Caco-2 (cell line): ENCODE measurements around a stretch of chr1.

- PRO-cap = no peak
- RRBS = no CpG with 5 or more reads among the region's 9 CpGs
These were observed 674.6 kb downstream of the PTPRU start for GRCh38 chr1:29910797-29911416.

- PRO-cap = no peak
- RRBS = no CpG with 5 or more reads among the region's 12 CpGs
These were observed 739.1 kb downstream of the MATN1 start for GRCh38 chr1:29984073-29984931.

DNA sequence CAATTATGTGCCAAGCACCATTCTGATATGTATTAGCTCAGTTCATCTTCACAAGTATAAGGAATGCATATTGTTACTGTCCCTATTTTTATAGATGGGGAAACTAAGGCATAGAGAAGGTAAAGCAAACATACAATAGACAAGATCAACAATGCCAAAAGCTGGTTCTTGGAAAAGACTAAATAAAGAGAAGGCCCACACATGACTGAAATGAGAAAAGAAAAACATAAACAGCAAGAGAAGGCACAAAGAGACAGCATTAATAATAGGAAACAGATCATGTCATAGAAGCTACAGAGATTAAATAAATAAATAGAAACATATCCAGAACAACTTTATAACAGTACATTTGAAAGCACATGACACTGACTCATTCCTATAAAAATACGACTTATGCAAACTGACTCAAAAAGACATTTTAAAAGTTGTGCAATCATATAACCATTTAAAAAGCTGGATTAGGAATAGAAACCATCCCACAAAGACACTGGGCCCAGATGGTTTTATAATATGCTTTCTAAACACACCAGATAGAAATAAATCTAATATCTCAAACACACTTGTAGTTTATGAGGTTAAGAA, 47.8 kb downstream of the MATN1 start:
- PRO-cap = no peak
- RRBS = no CpG with 5 or more reads among the region's 1 CpG

DNA sequence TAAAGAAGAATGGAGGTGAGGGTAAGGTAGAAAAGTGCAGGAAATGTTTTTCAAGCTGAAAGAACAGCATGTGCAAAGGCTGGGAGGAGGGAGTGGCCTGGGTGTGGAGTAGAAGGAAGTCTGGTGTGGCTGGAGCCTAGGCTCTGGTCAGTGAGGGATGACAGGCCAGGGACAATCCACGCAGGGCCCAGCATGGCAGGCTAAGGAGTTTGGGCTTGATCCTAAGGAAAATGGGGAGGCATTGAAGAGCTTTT, 45.9 kb downstream of the MATN1 start:
- PRO-cap = no peak
- RRBS = no CpG with 5 or more reads among the region's 1 CpG

DNA sequence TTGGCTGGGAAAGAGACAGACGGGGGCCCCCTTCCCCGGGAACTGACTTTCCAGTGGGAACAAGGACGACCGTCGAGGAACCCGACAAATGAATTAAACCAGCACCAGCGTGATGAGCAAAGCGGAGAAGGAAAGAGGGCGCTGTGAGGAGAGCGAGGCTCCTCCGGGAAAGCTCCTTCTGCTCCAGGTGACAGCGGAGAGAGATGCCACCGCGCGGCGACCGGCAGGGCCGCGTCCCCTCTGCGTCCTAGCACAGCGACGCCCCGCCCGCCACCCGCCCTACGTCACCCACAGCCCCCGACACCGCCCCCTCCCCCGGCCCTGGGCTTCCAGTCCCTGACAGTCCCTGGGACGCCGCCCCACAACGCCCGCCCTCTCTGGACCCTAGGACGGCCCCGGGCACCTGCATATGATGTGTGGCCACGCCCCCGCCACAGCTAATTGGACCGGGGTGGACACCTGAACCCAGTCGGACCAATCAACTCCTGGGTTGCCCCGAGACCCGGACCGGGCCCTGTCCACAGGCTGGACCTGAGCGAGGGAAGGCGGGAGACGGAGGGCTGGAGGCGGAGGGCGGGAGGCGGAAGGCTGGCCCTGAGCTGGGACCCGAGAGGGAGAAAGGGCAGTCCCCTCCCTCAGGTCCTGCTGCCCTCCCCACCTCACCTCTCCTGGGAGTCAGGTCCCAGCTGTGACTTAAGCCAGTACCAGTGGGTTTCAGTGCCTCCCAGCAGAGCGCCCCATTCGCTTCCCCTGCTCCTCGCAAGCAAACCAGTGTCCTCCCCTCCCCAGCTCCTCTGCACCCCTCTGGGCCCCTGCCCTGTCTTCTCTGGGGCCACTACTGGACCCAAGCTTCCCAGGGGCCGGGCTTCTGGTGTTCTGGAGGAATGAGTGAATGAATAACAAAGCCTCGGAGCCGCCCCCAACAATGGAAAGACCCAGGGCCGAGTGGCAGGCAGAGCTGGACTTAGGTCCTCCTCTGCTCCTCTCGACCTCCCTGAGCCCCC, 38.0 kb downstream of the MATN1 start:
- PRO-cap = bidirectional peak, plus-strand start at position 551 of the sequence, minus-strand start at position 242 of the sequence
- RRBS = 11% methylated on average over 30 of the region's 57 CpGs

DNA sequence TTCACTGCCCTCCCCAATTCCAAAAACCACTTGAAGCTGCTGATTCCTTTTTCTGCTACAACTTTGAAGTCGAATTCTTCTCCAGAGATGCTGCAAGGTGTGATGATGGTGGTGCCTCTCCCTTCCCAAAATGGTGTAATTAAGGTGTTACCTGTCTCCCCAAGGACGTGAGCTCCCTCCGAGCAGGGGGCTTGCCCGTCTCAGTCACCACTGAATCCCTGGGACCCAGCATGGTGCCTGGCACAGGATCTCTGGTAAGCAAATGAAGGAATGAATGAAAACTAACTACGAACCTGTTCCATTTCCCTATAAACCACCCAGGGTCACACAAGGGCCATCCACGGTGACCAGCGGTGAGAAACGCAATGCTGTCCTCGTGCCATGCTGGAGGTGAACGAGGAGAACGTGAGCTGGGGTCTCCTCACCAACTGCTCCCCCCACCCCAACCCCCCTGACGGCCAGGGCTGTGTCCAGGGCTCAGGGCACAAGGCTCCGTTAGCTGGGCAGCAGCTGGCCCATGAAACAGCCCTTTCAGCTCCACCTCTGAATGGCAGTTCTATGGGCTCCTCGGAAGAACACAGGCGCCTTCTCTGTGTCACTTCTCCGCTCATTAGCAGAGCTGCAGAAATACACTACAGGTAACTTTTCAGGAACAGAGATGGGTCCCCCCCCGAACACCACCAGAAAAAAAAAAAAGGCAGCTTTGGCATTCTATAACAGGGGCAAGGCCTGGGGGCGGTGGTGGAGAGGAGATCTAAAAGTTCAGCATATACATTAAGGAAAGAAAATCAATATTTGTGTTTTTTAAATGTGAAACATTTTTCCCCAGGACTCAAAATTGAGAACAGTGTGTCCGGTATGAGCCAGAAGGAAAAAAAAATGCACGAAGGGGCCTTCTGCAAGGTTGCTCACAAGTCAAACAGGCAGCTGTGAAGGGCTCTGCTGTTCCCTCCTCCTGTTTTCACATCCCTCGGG, 2.3 kb upstream of the MATN1 start:
- PRO-cap = no peak
- RRBS = no CpG with 5 or more reads among the region's 21 CpGs

DNA sequence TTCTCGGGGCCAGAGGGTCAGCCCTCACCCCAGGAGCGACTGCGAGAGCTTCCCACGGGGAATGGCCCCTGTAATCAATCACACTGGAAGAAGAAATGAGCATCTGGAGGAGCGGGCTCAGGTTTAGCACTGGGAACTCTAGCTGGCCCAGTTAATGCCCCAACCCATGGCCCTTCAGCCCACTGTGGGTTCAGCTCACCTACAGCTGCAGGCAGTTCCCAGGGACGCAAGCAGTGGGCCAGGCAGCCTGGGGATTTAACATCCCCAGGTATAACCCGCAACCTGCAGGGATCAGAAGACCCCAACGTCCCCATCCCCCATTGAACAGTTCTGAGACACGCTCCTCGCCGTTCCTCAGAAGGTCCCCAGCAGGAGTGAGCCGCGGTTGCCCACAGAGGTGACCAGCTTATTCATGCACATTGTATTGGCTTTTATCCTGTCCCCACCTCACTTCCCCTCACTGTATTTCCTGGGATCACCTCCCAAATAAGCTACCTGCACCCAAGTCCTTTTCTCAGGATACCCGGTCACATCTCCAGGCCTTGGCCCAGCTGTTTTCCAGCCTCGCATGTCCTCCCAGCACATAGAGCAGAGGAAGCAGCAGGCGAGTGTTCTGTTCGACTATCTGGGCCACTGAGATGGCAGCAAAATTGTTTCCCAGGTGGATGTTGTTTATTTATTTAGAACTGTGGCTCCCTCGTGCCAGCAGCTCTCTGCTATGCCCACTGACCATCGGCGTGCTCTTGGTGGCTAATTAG, 5.0 kb upstream of the MATN1 start:
- PRO-cap = no peak
- RRBS = no CpG with 5 or more reads among the region's 20 CpGs

GRCh38 chr1:30732206-30733277, 9.2 kb upstream of the MATN1 start:
- PRO-cap = no peak
- RRBS = no CpG with 5 or more reads among the region's 13 CpGs

- PRO-cap = unidirectional peak, plus-strand start at chr1:30740525
- RRBS = 96% methylated on average over 4 of the region's 15 CpGs
These were observed 16.6 kb upstream of the MATN1 start for GRCh38 chr1:30739545-30740729.

DNA sequence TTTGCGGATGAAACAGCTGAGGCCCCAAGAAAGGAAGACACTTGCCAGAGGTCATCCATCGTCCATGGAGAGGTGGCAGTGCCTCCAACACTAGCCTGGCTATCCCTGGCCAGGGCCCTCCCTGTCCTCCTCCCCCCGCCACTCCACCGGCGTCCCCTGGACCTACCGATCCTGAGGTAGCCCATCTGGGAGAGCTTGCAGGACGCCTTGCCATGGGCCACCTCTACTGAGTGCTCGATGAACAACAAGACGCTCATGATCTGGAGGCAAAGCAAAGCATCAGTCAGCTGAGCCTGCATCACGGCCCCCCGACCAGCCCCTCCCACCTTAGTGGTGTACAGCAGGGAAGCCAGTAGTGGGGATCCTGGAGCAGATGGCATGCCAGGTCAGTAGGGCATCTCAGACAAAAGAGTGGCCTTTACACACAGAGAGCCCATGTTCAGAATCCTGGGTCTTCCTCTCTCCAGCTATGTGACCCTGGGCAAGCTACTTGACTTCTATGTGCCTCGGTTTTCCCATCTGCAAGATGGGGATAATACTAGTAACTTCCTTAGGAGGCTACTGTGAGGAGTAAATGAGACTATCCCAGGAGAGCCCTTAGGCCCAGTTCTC, 15.2 kb downstream of the LAPTM5 start:
- PRO-cap = no peak
- RRBS = no CpG with 5 or more reads among the region's 12 CpGs

DNA sequence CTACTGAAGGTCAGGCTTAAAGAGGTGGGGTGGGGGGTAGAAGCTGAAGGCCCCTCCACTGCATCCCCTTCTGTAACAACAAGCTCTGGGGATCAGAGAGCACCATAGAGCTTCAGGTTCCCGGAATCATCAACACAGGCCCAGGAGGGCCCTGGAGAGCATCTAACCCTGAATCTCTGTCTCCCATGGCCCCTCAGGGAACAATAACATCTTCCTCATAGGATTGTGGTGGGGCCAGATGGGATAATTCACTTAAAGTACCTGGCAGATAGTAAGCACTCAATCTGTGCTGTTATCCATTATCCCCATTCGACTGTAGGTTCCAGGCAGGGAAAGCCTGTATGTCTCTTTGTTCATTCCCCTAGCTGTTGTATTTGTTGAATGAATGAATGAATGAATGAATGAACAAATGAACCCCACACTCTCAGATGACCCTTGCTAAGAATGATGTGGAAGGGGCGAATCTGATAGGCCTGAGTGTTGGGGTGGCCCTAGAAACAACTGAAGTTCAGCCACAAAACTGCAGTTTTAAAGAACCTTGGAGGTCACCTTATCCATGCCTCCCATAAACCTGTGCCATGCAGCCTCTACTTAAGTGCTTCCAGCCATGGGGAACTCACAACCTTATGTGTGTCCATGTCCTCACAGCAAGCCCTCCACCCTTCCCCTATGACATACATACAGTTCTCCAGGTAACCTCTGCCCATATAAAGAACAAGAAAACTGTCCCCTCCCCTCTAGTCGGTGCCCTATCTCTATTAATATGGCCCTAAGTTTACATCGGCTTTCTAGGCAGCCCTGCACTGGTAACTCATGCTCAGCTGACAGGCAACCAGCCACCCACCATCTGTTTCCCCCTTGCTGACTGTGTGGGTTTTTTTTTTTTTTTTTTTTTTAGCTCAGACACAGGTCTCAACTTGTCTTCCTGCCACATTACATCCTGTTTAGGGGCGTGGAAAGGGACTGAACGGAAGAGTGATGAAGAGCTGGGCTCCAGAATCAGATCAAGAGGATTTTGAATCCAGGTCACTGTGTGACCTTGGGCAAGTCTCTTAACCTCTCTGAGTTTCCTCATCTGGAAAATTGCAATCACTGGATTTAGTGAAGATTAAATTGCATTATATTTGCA, 14.3 kb downstream of the LAPTM5 start:
- PRO-cap = no peak
- RRBS = no CpG with 5 or more reads among the region's 7 CpGs

- PRO-cap = no peak
- RRBS = no CpG with 5 or more reads among the region's 7 CpGs
These were observed 13.5 kb downstream of the LAPTM5 start for GRCh38 chr1:30744051-30744564.

GRCh38 chr1:30746287-30747338, 11.0 kb downstream of the LAPTM5 start:
- PRO-cap = no peak
- RRBS = no CpG with 5 or more reads among the region's 21 CpGs

DNA sequence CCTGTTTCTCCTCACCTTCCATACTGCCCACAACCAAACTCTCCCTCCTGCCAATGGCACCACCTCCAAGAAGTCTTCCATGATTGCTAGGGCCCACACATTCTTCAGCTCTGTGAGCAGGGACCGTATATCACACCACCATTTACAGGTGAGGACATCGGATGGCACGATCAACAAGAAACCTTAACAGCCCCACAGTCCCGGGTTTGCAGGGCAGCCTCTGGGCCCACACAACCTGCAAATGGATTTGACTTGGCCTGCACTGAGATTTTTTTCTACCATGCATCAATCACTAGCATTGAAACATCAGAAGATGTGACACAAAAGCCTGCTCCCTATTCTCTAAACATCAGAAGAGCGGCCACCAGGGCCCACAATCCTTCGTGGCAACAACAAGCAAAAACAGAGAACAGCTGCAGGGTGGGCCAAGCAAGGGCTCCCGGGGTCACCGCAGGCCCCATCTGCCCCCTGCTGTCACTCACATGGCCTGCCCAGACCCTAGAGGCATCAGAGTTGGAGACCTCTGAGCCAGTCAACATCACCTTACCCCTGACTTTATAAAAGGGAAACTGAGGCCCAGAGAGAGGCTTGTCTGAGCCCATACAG, 2.0 kb downstream of the LAPTM5 start:
- PRO-cap = no peak
- RRBS = no CpG with 5 or more reads among the region's 8 CpGs

DNA sequence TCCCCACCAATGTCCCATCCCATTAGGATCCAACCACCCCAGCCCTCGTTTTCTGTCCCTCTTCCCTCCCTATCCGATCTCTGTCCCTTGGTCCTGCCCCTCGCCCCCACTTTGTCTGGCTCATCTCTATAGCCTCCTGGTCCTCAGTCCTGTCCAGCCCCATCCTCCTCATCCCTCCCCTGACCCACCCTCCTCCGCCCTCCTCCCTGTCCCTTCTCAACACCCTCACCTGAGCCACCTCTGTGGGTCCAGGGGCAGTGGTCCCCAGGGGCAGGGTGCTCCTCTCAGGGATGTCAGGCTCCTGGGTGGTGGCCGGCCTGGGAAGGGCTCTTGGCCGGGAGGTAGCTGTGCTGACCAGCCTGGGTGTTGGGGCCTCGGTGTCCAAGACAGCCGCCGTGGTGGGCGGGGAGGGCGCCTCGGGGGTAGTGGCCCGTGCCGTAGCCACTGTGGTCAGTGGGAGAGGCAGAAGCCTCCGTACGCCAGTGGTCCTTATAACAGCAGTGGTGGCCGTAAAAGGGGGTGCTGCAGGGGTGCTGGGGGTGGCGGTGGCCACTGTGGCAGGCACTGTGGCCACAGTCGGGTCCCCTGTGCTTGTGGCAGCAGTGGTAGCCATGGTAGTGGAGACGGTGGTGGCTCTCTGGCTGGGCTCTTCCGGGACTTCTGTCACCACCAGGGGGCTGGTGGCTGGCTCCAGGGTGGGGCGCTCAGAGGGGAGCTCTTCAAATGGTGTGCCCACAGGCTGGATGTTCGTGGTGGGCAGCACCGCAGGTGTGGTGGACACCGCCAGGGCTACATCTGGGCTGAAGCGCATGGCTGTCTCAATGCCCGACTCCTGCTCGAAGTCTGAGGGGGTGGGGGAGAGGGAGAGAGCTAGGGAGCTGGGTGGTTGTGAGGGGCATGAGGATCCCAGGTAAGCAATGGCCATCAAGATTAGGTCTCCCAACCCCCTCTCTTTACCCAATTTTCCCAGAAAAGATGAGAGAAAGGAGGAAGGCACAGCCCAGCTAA, 31.9 kb downstream of the SDC3 start:
- PRO-cap = no peak
- RRBS = no CpG with 5 or more reads among the region's 28 CpGs

DNA sequence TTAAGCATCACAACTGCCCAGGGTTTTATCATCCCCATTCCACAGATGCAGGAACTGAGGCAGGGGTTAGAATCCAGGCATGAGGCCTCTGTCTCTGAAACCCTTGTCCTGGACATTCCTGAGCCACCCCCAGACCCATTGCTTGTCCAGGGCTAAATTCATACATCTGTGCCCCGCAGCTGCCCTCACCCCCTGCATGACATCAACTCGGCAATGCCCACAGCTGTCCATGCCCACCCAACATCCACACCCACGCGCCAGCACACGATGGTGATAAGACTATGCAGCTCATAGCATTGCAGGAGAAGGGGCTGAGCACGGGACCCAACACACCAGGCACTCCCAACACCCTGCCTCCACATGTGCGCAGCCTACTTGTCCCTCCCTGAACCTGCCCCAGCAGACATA, 26.8 kb downstream of the SDC3 start:
- PRO-cap = no peak
- RRBS = no CpG with 5 or more reads among the region's 7 CpGs

DNA sequence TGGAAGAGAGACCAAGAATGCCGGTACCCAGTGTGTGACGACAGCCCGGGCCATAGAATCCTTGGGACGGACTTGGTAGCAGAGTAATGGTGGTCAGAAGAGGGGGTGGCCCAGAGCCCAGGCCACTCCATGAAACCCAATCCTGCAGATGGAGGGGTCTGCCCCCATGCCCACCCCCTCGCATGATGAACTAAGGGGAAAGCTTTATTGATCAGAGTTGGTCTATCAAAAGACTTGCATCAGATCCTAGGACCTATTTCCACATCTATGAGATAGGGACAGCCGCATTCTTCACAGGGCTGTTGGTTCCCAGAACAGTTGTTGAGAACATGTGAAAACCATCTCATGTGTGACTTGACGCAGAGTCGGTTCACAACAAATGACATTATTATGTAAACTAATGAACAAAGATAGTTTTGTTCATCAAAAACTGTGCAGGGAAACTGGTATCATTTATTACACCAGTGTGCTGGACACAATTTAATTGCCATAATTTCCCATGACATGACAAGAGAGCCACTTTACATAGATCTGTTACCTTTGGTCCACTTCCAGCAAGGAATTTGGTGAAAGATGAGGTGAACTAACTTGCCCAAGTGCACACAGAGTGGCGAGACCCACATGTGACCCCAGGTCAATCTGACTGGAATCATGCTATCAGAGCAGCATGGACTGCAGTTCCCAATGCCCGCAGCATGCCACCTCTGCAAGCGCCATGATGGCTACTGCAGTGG, 21.6 kb upstream of the SDC3 start:
- PRO-cap = no peak
- RRBS = no CpG with 5 or more reads among the region's 11 CpGs

DNA sequence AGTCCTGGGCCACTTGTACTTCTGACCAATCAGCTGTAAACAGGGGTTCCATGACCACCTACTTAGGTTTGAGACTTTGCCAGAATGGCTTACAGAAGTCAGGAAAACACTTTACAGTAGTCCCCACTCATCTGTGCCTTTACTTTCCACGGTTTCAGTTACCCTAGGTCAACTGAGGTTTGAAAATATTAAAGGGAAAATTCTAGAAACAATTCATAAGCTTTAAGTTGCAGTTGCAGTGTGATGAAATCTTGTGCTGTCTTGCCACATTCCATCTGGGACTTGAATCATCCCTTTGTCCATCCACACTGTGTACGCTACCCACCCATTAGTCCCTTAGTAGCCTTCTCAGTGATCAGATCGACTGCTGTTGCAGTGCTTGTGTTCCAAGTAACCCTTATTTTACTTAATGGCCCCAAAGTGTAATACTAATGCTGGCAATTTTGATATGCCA, 30.5 kb downstream of the ZCCHC17 start:
- PRO-cap = unidirectional peak, plus-strand start at position 331 of the sequence
- RRBS = no CpG with 5 or more reads among the region's 3 CpGs

- PRO-cap = no peak
These were observed 24.2 kb downstream of the FABP3 start for GRCh38 chr1:31348729-31349024.

GRCh38 chr1:31409930-31410534, 3.0 kb upstream of the SERINC2 start:
- PRO-cap = no peak
- RRBS = 66% methylated on average over 3 of the region's 3 CpGs